ENCODE measurements around a stretch of chr2.

DNA sequence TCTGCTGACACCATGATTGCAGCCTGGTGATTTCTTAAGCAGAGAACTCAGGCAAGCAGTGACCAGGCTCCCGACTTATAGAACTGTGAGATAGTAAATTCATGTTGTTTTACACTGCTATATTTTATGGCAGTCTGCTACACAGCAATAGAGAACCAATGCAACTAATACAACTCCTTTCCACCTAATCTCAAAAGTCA is 95.4 kb upstream of the GLS start:
- PRO-cap, 7 experiments: no peak in any of the 7 experiments
- RAMPAGE, long total RNA, 2 experiments: no peak in any of the 2 experiments

- PRO-cap, 7 experiments: no peak in any of the 7 experiments
- RAMPAGE, long total RNA, 2 experiments: no peak in any of the 2 experiments
Measured at GRCh38 chr2:190842159-190842588, 38.4 kb upstream of the GLS start.

GRCh38 chr2:190895195-190896151 is 14.9 kb downstream of the GLS start:
- PRO-cap, 7 experiments: no peak in any of the 7 experiments
- RAMPAGE, long total RNA, 2 experiments: no peak in any of the 2 experiments

GRCh38 chr2:190942926-190943564 is 62.4 kb downstream of the GLS start:
- PRO-cap, 7 experiments: no peak in any of the 7 experiments
- RAMPAGE, long total RNA, 2 experiments: no peak in any of the 2 experiments

DNA sequence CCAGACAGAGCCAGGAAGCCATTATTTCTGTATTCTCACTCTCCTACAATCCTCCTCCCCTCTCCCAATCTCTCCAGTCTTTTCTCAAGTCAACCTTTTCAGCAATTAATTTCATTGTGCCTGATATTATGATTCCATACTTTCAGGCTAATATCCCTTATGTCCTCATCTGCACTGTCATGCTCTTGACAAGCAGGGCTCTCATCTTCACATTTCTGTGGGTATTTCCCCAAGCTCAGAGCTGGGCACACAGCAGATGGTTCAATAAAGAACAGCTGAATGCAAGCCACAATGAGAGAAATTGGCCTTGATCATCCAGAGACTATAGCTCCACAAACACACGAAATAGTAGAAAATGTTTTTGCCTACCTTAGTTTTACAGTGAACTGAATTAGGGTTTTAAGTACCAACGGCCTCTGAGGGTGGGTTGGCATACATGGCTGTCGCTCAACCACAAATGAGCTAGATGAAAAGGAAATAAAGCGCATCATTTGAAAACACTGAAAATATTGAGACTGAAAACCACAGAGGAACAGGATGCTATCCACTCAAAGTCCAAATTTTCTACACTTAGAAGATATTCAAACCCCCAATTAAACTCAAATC is 47.5 kb upstream of the STAT1 start:
- PRO-cap, 7 experiments: no peak in any of the 7 experiments
- RAMPAGE, long total RNA, 2 experiments: no peak in any of the 2 experiments

GRCh38 chr2:191148829-191149163 is 2.0 kb downstream of the STAT4 start:
- PRO-cap, 7 experiments: no peak in any of the 7 experiments
- RAMPAGE, long total RNA, 2 experiments: no peak in any of the 2 experiments

- PRO-cap, 7 experiments: peak in 7 of 7 experiments; most common plus-strand start chr2:191246278 (in 3); most common minus-strand start chr2:191246175 (in 3)
- RAMPAGE, long total RNA, 2 experiments: start-site peak on the minus strand in 1 of 2 experiments, at chr2:191246175-191246202 at its widest, 26 reads per replicate
Measured at GRCh38 chr2:191245820-191246718, 865 bp downstream of the MYO1B start.

- PRO-cap, 7 experiments: no peak in any of the 7 experiments
- RAMPAGE, long total RNA, 2 experiments: no peak in any of the 2 experiments
Measured at GRCh38 chr2:191247068-191247360, 1.8 kb downstream of the MYO1B start.

DNA sequence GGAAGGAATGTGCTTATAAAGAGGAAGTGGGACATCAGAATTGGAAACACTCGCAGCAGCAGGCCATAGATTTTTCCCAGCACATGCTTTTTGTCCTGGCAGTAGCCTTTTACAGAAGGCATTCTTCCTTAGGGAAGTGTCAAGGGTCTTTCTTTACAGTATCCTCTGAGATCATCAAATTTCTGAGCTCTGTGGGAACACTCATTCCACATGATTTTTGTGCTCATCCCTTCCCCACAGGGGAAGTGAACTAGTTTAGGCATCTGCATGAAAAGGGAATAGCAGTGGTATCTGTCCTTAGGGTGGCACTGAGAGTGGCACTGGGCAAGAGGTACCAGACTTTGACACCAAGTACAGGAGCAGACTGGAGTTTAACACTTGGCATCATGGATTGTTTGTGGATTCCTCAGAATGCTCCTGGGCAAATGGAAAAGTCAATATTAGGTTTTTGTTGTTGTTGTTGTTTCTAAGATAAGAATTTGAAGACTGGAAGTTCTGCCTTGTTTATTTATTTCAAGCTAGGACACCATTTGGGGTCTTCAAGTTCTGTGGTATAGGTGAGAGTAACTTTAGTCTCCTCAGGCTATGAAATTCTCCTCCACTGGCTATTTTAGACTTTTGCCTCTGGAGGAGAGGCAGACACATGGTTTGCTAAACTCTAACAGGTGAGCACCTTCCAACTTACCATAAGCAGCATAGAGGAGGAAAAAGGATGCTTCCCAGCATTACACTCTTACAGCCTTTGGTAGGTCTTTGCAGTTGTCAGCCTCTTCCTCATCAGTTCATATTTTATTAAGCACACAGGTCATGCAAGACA is 4.2 kb downstream of the MYO1B start:
- PRO-cap, 7 experiments: no peak in any of the 7 experiments
- RAMPAGE, long total RNA, 2 experiments: no peak in any of the 2 experiments

DNA sequence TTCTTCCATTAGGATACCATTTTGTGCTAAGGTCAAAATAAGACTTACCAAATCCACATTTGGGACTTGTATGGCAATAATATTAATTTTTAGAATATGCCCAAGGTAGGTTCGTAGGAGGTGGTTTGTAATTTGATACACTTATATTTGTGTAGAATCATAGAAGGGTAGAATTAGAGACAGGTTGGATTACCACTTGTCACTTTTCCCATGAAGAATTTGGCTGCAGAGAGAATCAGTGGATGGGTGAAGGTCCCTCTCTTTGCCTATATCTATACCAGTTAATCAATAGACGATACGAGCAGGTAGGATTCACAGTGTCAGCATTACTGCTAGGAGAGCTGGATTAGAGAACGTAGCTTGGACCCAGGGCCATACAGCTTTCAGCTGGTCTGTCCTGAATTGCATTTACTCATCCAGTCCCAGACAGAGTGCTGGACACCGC is 145.4 kb downstream of the MYO1B start:
- PRO-cap, 7 experiments: no peak in any of the 7 experiments
- RAMPAGE, long total RNA, 2 experiments: no peak in any of the 2 experiments

- PRO-cap, 7 experiments: peak in 1 of 7 experiments; most common minus-strand start chr2:191442040 (in 1)
- RAMPAGE, long total RNA, 2 experiments: no peak in any of the 2 experiments
Measured at GRCh38 chr2:191441774-191442220, 196.6 kb downstream of the MYO1B start.

- PRO-cap, 7 experiments: no peak in any of the 7 experiments
- RAMPAGE, long total RNA, 2 experiments: no peak in any of the 2 experiments
Measured at GRCh38 chr2:191687680-191688381, 9.9 kb downstream of the NABP1 start.

GRCh38 chr2:191836550-191837166 is 10.2 kb downstream of the CAVIN2 start:
- PRO-cap, 7 experiments: no peak in any of the 7 experiments
- RAMPAGE, long total RNA, 2 experiments: no peak in any of the 2 experiments

DNA sequence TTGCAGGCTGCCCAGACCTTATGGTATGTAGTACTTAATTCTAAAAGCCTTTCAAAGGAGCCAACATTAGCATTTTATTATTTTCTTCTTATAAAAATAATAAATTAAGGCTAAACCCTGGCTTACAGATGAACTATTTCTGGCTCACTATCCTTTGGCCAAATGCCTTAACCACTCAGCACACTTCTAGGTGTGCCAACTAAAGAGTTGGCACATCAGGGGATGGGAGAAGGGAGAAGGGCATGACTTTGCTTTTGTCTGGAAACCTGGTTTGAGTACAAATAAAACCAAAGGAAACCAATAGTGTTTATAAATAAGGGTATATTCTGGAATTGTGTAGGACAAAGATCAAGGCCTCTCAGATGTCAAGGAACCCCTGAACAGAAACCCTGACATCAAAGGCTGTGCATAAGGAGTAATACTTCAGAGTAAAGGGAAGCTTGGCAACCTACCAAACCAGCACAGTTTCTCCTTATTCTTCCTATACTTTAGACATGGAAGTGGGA is 66.4 kb upstream of the SLC39A10 start:
- PRO-cap, 7 experiments: no peak in any of the 7 experiments
- RAMPAGE, long total RNA, 2 experiments: no peak in any of the 2 experiments

DNA sequence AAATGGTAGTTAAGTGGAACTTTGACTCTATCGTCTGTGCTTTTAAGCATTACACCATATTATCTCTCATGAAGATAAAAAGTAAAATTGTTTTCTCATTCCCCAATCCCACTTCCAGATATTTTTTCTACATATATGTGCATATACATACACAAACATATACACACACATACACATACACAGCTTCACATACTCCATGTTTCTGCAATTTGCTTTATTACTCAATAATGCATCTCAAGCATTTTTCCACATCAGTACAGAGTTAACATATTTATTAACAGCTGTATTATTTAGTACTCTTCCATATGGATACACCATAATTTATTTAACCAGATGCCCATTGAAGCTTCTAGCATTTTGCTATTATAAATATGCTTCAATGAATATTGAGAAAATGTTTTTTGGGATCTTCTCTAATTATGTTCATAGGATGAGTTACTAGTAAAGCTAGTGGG is 33.3 kb downstream of the STK17B start:
- PRO-cap, 7 experiments: no peak in any of the 7 experiments
- RAMPAGE, long total RNA, 2 experiments: no peak in any of the 2 experiments

GRCh38 chr2:196150500-196150812 is 20.9 kb downstream of the STK17B start:
- PRO-cap, 7 experiments: no peak in any of the 7 experiments
- RAMPAGE, long total RNA, 2 experiments: no peak in any of the 2 experiments

- PRO-cap, 7 experiments: no peak in any of the 7 experiments
- RAMPAGE, long total RNA, 2 experiments: no peak in any of the 2 experiments
Measured at GRCh38 chr2:196199186-196199900, 28.0 kb upstream of the STK17B start.

DNA sequence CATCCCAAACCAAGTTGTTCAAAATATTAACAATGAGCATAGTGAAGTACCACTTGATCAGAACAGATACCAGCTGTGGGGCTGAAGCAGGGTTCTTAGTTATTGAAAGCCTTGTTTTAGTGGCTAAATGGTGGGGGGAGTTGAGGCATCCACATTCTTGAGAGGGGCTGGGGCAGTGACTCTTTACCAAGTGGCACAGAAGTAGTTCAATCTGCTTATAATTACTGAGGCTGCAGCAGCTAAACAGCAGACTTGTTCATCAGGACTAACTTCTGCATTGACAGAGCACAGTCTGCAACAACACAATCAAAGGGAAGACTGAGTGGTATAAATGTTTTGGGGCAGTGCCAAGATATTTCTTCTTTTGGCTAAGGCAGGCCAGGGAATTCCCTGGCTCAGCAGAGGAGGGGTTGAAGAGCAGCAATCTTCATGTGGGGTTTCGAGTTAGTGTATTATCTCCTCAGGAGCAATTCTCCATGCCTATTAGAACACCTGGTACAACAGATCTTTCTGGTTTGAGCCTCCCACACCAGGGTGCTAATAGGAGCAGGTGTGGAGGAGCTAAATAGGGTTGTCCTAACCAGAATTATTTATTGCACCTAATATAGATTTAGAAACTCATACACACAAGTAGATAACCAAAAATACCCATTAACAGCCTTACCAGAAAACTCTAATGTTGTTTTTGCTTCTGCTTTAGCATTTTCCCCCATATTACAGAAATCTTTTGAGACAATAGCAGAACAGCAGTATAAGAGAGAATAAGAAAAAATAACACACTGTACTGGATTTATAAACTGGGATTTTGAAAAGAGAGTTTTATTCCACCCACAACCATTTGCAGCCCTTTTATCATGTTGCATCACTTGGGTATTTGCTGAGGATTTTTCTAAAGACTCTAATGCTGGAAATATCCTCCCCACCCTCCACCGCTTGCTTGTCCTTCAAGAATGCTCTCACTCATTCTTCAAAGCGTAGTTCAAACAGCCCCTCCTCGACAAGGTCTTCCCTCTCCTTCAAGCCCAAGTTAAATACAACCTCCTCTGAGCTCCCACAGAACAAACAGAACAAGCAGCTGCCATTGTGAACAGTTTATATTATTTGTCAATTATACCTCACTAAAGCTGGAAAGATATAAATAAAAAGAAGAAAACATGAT is 103.2 kb upstream of the STK17B start:
- PRO-cap, 7 experiments: no peak in any of the 7 experiments
- RAMPAGE, long total RNA, 2 experiments: no peak in any of the 2 experiments

DNA sequence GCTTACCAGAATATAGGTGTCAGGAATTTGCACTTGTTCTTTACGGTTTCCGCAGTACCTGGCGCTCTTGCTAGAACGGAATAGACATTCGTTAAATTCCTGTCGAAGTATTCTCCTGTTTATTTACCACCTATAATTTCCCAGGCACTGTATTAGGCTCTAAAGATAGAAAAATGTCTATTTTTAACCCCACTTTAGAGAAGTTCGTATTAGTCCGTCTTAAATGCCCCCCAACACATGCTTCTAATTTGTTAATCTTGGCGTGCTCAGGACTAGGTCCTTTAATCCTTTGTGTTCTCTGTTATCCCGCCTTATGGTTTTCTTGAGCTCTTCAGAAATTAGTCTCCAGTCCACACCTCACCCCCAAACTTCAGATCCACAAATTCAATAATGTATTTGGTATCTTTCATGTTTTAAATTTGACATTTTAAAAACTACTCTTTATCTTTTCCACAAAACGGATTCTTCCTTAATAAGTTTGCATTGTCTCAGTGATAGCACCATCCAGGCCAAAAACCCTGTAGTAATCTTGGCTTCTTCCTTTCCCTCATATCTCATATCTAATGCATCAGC is 711 bp downstream of the CCDC150 start:
- PRO-cap, 7 experiments: no peak in any of the 7 experiments
- RAMPAGE, long total RNA, 2 experiments: no peak in any of the 2 experiments

- PRO-cap, 7 experiments: peak in 5 of 7 experiments; most common plus-strand start chr2:196925977 (in 2); most common minus-strand start chr2:196926087 (in 2)
- RAMPAGE, long total RNA, 2 experiments: no peak in any of the 2 experiments
Measured at GRCh38 chr2:196925316-196926478, 810 bp downstream of the PGAP1 start.